Jejunum (tissue), 1 donor: ENCODE measurements around the genes DESI2 and COX20.

DNA sequence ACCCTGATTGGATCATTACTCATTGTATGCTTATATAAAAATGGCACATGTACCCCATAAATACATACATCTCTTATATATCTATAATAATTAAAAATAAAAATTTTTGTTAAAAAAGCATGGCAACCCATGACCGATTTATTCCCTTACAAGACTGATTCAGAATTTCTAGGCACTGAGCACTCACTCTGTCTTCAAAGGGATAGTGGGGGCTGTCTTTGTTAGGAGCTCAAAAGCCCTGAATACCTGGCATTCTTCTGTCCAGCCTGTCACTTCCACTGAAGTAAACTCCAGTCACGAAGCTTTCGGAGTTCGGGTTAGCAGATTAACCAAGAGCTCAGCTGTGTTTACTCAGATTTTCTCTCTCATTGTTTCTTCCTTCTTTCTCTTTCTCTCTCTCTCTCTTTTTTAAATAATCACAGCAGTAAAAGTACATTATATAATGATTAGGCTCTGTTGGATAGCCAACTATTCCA lies 9.2 kb downstream of the C1orf100 start:
- PRO-cap, result no peak

DNA sequence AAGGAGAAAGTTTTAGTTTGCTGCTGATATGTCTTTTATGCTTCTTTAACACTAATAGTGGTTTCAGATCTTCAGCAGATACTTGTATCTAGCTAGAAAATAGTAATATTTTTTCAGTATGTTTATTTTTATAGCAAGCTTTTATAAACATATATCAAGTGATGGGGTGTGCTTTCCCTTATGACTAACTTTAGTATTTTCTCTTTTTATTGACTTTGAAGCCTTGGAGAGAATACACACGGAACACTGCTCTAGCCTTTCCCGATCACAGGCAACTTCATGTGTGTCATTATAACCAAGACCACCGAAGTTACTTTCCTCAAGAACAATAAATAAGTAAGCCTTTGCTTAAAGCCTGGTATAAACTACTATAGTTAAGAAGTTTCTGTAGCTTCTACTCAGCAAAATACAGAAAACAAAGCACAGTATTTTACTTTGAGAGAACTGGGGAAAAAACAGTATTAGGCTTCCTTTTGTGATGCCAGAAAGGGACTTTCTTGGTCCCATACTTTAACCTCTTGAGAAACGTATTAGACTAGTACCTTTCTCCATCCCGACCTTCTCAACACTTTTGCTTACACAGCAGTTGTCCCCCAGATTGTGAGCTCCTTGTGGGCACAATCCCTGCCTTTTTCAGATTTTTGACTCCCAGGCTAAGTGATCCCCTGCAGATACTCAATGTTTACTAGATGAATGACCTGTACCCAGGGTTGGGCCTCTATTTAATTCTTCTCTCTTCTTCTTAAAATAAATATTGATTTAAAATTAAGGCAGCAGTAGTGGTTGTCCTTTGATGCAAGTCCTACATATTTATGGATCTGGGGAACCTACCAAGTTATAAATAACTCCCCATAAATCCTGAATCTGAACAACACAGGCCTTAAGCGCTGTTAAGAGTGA lies 3.2 kb downstream of the ADSS2 start:
- PRO-cap, result no peak

DNA sequence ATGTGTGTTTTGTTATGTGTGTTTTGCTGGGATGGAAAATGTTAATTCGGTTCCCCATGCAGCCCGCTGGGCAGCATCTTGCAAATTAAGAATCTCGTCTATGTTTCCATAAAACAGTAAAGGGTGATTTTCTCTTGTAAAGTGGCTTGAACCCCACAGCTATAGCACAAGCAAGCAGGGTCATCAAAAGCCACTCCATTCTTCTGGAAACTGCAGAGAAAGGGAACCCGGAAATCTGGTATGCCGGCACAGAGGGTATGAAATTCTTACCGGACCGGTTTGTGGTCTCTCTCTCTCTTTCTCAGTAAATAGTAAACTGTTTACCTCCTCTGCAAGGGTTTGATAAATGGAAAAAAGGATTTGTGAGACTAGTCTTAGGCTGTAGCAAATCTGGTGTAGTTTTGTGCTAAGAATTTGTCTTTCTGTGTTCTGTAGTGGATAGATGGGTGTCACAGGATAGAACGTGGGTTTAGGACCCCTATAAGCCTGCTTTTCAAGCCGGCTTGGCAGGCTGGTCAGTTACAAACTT lies 2.7 kb upstream of the ADSS2 start:
- PRO-cap, result no peak

DNA sequence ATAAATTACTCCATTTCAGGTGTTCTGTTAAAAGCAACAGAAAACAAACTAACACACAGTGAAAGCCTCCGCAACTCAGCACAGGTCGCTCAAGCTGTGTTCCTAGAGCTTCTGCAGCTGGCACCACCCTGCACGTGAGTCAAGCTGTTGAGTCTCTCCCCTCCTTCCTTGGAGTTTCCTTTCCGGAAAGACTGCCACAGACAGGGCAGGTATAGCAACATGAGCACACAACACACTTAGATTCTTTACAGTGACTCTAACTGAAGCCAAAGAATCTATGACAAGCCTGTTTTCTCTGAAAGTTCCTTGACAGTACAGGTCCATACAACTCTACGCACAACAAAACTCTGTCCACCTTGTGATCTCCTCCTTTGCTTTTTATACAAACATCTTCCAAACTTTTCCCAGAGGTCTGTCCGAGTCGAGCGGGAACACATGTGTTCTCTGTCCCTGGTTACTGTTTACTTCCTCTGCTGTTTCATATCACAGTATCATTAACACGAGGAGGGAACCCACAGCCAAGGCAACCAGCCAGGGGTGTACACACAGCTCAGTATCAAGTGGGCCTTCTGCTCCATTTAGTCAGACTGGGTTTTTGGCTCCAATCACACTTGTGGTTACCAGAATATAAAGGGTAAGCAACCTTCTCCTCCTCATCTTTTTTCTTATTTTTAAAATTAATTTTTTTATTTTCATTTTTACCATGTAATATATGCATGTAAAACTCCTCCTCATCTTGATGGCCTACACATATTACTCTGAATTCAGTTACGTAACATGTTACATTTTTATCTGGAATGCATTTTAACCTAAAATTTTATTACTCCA lies 38.6 kb upstream of the DESI2 start:
- PRO-cap, result no peak

DNA sequence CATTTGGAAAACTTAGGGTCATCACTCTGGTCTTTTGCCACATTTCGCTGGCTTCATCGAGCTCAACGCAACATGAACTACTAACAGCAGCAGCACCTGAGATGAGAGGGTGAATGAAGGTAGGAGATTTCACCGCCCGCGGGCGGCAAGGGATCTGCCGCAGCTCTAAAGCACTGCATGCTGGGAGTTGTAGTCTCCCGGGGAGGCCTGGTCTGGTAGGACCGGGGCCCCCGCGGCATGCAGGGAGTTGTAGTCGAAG lies 442 bp upstream of the DESI2 start:
- PRO-cap, result bidirectional peak, plus-strand start outside the sequence, minus-strand start at position 167 of the sequence

- PRO-cap, result bidirectional peak, plus-strand start at chr1:244652950, minus-strand start at chr1:244652721; unidirectional peak, plus-strand start at chr1:244653127; unidirectional peak, plus-strand start at chr1:244653331; unidirectional peak, minus-strand start at chr1:244653765
These were observed at the start of gene DESI2 for GRCh38 chr1:244652814-244653906. Gene DESI2 (plus strand): TSS chr1:244653126.

- PRO-cap, result bidirectional peak, plus-strand start at chr1:244834854, minus-strand start at chr1:244834748
These were observed 913 bp upstream of the COX20 start for GRCh38 chr1:244834653-244834836.

- PRO-cap, result bidirectional peak, plus-strand start at chr1:244835715, minus-strand start at chr1:244835577
These were observed at the start of gene COX20 for GRCh38 chr1:244835621-244835995. Gene COX20 (plus strand): TSS chr1:244835658.

- PRO-cap, result no peak
These were observed 13.5 kb downstream of the COX20 start for GRCh38 chr1:244848934-244849383.

GRCh38 chr1:244862757-244862911 lies 1.7 kb downstream of the HNRNPU start:
- PRO-cap, result no peak

DNA sequence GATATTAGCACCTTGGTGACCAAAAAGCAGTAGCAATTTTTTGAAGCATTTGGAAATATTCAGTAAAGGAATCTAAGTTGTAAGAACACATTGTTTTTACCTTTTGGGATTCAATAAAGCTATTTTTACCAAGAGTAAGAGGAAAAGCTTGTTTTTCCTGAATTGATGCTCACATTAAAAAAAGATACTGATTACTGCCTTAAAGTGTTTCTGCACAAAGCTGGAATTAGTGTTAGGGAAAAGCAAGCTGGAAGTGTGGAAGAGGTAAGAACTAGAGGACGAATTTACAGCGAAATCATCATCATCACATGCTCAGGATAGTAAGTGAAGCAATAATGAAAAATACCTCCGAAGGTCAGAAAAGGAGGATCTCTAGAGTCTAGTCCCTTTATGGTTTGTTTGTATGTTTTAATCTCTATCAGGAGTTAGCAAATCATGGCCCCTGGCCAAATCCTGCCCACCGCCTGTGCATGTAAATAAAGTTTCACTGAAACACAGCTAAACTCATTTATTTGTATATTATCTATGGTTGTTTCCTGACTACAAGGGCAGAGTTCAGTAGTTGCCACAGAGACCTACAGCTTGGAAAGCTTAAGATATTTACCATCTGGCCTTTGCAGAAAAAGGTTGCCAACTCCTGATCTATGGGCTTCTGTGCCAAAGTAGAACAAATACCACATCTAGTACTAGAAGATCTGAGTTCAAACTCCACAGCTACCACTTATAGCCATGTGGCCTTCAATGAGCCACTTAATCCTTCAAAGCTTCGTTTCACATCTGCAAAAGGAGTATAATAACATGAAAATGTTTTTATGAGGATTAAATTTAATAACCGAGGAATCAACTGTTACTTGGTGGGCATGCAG lies 91.2 kb downstream of the EFCAB2 start:
- PRO-cap, result no peak

DNA sequence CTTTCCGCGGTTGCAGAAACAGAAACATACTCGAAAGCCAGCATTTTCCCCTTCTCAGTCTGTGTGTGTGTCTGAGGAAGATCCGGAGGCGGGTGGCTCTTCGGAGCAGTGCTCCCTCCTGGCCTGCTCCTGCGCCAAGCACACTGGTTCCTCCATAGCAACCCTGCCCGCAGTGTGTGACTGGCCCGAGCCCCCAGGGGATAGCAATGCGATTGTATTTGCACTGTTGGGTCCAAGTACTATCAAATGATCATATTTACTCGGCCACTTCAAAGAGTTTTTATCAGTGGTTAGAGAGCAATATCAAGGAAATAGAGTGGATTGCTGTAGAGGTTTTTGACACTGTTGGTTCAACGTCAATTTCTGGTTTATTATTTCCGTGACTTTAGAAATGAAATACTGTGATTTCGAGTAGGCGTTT lies 2.4 kb downstream of the KIF26B start:
- PRO-cap, result no peak

GRCh38 chr1:245929880-245930323 lies 577.2 kb downstream of the SMYD3 start:
- PRO-cap, result no peak

DNA sequence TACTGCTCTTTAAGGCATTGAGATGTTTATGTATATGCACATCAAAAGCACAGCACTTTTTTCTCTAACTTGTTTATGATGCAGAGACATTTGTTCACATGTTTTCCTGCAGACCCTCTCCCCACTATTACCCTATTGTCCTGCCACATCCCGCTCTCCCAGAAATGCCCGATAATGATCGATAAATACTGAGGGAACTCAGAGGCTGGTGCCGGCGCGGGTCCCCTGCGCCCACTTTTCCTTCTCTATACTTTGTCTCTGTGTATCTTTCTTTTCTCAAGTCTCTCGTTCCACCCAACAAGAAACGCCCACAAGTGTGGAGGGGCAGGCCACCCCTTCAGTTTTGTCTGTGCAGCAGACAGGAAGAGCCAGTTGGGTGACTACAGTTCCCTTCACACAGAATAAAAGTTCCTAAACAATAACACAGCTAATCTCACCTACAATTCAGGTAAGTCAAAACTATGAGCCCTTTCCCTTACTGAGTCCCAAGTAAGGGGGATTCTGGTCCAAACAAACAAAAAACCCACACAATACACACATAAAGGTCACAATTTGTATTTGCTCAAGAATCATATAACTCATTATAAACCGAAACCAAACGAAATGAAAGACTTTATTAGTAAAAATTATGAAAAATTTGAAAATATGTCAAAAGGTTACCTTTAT lies 423.6 kb downstream of the SMYD3 start:
- PRO-cap, result no peak

DNA sequence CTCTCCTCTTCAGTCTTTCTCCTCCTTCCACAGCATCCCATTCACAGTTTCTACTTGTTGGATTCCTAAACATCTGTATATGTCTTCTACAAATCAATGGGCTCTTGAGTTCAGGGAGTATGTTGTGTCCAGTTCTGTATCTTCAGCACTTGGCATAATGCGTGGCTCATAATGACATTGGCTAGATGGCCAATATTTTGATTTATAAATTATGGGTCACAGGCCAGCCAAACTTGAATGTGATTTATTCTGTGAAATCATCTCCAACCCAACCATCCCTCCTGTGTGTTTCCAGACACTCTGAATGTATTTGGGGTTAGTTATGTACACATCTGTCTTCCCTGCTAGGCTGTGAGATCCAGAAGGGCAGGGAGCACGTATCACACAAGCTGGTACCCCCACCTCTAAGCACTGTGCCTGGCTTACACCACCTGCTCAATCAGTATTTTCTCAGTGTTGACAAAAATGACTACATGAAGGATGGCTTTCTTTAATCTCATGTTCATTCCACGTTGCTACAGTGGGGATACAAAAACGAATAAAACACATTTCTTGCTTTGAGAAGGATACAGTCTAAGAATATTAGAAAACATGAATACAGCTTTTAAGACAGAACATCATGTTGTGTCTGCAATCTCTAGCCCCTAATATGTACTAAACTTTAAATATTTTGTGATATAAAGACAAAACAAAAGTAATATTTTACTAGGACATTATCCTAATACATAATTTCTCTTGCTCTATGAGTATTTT lies 386.4 kb downstream of the SMYD3 start:
- PRO-cap, result no peak

DNA sequence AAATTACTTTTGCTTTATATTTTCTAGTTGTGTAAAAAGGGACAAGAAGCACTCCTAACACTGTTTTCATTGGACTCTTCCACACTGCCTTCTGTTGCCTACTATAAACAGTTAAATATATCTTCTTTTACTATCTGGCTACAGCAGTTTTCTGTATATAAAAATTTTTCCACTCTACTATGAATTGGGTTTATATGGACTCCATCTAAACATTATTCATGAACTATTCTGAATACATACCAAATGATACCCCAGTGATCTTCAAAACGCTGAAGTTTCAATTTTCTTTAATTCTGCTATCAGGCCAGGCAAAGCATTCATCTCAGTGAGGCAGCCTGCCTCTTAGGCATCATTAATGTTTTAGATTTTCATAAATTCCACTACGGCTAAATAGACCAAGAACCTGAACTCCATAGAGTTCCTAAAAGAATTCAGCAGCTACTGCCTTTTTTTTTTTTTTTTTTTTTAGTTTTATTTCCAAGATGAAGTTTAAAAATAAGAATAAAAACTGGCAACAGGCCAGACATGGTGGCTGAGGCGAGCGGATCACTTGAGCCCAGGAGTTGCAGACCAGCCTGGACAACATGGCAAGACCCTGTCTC lies 262.3 kb downstream of the SMYD3 start:
- PRO-cap, result no peak

DNA sequence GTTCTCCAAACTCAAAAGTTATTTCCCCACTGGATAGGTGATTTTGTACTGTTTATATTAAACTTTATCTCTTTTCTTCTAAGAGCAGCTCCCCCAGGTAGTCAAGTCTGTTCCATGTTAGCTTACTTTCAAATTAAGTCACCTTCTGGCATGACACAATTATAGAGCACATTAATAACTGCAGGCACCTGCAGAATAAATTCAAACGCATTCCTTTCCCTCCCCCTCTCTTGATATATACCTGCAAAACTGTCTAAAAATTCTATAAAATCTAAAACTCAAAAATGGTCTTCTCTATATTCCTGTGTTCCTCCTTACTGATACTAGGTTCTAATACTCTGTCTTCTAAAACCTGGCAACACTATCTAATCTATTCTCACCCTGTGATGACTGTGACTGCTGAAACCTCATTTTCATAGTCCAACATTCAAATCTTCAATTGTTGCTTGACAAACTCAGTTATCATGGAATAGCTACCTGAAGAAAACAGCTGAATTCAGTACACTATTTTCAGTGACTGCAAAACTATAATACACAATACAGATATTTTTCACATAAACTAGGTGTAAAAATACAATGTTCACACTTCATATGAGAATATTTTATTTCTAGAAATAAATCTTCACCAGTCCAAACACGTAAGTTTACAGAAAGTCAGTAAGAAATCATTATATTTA lies 257.1 kb downstream of the SMYD3 start:
- PRO-cap, result no peak

GRCh38 chr1:246621889-246622505 lies 55.7 kb downstream of the CNST start:
- PRO-cap, result no peak

DNA sequence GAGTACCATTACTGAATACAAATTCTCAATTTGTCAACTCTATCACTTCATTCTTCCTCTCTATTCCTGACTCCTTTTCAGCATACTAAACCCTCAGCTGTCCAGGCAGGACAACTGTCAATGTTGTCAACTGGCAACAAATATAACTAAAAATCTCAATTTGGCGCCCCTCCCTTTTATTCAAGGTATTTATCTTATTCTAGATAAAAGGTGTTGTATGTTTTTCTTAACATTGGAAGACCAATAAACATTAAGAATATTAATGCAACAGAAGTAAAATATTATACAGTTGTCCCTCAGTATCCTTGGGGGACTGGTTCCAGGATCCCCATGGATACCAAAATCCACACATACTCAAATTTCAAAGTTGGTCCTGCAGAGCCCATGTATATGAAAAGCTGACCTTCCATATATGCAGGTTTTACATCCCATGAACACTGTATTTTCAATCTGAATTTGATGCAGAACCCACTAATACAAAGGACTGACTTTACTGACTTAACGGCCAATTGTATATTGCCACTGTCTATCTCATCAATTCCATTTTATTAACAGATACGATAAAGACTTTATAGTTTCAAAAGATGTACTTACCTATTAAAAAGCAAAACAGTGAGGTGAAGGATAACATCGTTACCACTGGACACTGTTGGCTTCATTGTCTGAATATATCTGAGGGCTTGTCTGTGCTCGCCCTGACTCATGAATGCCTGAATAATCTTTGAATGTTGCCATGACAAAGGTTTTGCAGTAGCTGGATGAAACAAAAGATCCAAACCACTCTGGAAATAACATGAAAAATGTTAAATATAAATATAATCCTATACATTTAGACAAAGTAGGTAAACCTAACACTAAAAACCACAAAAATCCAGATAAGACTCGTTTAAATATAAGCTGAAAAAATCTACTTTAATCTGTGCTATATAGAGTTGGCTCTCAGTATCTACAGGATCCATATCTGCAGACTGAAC lies 46.6 kb downstream of the AHCTF1 start:
- PRO-cap, result no peak

DNA sequence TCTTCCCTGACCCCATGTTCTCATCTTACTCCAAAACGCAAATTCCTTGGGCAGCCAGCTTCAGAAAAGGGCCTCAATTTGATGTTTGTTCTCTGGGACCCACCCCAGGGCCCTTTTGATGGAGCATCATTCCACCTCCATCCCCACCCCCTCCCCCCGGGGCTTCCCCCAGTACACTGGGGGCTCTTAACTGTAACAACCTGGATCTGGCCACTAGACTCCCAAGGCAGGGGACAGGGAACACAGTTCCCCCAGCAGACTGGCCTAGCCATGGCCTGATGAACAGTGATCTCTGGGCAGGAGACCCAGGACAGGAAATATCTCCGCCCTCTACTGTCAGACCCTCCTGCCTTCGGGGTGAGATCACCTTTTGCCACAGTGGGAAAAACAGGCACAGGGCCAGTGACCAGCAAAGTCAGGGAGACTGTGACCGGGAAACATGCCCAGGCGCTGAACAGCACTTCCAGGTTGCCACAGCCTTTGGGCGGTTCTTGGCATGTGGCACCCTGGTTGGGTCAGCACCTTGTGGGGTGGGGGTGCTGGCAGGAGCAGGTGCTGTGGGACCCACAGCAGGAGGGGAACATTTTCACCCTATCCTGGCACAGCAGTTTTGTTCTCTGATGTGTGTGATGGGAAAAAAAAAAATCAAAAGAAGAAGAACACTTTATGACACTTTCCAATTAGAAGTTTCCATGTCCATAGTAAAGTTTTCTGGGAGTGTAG lies 8.9 kb upstream of the ZNF669 start:
- PRO-cap, result no peak